ENCODE data around the genes SMARCD3 and WDR86.

- PRO-cap = no peak
These were observed 9.9 kb upstream of the GIMAP5 start for GRCh38 chr7:150727244-150727807.

DNA sequence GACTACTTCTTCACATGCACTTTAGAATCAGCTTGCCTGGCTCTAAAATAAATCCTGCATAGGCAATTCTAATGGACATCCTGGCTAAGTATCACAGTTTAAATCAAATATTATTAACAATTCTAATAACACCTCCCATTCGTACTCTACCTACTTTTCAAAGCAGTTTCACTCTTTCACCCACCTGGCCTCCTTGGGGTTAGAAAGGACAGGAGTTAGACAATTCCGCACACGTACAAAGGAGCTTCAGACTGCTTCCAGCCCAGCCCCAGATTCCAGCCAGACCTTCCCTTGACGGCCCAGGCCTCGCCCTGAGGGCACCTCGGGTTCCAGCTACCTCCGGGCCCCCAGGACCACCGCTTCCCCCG lies 753 bp downstream of the TMEM176B start:
- PRO-cap = no peak

DNA sequence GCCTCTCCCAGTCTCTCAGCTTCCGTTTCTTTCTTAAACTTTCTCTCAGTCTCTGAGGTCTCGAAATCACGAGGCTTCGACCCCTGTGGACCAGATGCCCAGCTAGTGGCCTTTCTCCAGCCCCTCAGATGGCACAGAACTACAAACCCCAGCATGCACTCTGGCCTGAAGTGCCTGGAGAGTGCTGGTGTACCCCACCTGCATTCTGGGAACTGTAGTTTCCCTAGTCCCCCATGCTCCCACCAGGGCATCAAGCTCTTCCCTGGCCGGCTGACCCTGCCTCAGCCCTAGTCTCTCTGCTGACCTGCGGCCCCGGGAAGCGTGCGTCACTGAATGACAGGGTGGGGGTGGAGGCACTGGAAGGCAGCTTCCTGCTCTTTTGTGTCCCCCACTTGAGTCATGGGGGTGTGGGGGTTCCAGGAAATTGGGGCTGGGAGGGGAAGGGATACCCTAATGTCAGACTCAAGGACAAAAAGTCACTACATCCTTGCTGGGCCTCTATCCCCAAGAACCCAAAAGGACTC lies 2.0 kb downstream of the NOS3 start:
- PRO-cap = unidirectional peak, minus-strand start at position 131 of the sequence; unidirectional peak, minus-strand start at position 298 of the sequence

DNA sequence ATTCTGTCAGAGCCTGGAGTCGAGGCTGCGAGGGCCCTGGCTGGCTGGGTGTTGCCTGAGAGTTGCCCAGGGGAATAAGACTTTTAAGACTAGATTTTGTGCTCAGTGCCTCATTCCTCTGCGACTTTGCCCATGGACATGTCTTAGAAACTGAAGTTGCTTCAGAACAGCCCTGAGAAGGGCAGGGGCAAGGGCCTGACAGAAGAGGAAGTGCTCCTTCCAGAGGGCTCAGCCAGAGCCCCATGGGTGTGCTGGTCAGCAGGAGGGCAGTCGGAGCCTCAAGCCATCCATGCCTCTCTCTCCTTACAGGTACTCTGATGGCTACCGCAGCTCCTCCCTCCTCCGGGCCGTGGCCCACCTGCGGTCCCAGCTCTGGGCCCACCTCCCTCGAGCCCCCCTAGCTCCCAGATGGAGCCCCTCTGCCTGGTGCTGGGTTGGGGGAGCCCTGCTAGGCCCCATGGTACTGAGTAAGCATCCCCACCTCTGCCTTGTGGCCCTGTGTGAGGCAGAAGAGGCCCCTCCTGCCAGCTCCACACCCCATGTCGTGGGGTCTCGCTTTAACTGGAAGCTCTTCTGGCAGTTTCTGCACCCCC lies 5.1 kb downstream of the ABCB8 start:
- PRO-cap = no peak

DNA sequence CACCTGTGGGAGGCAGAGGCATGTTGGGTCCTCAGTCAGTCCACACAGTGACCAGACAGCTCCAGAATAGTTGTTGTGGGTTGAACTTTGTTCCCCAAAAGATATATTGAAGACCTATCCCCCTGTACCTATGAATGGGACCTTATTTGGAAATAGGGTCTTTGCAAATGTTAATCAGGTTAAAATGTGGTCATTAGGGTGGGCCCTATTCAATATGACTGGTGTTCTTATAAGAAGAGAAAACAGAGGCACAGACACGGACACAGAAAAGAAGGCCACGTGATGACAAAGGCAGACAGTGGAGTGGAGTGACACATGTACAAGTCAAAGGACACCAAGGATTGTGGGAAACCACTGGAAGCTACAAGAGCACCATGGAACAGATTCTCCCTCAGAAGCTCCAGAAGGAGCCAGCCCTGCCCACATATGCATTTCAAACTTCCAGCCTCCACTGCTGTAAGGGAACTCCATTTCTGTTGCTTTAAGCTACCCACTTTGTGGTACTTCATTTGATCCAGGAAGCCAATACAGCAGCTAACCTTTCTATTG lies 9.3 kb upstream of the GBX1 start:
- PRO-cap = no peak

DNA sequence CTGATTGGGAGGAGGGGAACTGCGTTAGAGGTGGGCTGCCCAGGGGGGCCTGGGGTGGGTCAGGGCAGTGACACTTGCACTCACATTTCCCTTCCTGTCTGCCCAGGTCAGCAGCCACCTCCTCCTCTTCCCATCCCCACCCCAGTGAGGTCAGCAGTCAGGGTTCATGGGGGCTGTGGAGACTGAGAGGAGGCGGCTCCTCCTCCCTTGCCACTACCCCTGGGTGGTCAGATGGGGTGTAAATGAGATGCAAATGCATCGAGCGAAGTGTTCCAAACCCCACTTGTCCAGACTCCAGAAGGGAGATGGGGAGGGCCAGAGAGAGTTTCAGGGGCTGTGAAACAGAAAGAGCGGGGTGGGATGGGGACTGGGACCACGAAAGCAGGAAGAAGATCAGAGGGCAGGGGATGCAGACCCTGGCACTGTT lies 2.0 kb downstream of the SMARCD3 start:
- PRO-cap = no peak

- PRO-cap = bidirectional peak, plus-strand start at chr7:151248838, minus-strand start at chr7:151248780
These were observed at the start of gene SMARCD3 for GRCh38 chr7:151248494-151249014. Gene SMARCD3 (minus strand): TSS chr7:151248694.

GRCh38 chr7:151377543-151378061 lies 32.2 kb downstream of the WDR86 start:
- PRO-cap = unidirectional peak, plus-strand start at chr7:151377759

- PRO-cap = no peak
These were observed at the start of gene WDR86 for GRCh38 chr7:151409516-151410632. Gene WDR86 (minus strand): TSS chr7:151410038.

DNA sequence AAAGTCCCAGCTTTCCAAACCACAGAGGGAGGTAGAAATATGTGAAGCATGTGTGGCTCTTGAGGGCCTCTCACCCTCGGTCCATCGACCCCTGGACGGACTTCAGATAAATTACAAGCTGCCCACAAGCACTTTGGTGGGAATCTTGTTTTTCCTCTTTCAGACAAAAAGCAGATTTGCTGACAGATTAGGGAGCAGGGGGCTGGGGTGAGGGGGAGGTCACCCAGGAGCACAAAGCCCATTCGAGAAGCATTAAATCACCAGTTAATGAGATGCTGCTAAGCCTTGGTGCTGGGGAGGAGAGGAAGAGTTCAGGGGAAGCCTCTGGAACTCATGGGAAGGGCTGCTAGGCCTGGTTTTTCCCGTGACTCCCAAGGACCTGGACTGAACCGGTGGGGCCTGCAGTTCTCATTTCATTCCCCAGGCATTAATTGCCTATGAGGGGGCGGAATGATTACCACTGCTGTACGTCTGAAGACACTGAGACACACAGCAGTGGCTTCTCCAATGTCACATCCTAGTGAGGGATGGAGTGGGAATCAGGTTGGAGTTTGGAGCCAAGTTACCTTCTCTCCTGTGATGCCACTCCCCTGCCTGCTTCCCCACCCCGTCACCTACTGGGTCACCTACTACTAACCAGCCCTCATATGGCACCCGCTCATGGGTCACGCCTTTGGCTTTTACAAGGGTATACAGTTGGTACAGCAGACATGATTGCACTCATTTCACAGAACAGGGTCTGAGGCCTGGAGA lies 11.1 kb downstream of the CRYGN start:
- PRO-cap = no peak

GRCh38 chr7:151520731-151521100 lies 1.0 kb upstream of the RHEB start:
- PRO-cap = no peak

DNA sequence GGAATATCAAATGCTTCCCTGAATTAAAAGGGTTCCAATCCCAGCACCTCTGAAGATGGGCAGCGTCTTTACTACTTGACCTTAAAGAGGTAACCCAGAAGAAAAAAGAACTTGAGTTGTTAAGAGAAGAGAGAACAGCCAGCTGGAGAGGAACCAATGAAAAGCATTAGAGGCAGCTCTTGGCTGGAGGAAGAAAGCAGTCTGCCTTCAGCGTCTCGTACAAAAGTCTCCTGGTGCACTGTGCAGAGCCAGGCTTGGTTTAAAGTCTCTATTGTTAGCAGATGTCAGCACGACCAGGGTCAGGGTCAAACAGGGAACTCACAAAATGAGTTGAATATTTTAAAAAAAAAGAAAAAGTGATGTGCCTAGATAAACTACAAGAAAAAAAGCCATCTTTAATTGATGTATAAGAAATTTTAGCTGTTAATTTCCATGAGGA lies 18.5 kb upstream of the RHEB start:
- PRO-cap = no peak

DNA sequence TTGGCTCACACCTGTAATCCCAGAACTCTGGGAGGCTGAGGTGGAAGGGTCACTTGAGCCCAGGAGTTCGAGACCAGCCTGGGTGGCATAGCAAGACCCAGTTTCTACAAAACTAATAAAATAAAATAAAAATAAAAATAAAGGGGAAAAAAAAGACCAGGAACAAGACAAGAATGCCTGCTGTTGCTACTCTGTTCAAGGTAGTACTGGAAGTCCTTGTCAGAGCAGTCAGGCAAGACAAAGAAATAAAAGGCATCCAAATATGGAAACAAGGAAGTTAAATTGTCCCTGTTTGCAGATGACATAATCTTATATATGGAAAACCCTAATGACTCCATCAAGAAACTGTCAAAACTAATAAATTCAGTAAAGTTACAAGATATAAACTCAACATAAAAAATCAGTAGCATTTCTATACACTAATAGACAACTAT lies 76.2 kb upstream of the RHEB start:
- PRO-cap = no peak

- PRO-cap = bidirectional peak, plus-strand start at chr7:151600130, minus-strand start at chr7:151599976
These were observed 80.2 kb upstream of the RHEB start for GRCh38 chr7:151599788-151600489.

DNA sequence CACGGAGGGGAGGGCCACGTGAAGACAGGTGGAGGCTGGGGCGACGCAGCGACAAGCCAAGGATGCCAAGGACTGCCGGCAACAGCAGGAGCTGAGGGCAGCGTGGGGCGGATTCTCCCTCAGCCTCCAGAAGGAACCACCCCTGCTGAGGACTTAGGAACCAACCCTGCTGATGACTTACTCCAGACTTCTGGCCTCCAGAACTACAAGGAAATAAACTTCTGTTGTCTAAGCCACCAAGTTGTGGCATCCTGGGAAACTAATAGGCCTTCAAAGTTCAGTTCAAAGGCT lies 88.3 kb upstream of the RHEB start:
- PRO-cap = no peak

DNA sequence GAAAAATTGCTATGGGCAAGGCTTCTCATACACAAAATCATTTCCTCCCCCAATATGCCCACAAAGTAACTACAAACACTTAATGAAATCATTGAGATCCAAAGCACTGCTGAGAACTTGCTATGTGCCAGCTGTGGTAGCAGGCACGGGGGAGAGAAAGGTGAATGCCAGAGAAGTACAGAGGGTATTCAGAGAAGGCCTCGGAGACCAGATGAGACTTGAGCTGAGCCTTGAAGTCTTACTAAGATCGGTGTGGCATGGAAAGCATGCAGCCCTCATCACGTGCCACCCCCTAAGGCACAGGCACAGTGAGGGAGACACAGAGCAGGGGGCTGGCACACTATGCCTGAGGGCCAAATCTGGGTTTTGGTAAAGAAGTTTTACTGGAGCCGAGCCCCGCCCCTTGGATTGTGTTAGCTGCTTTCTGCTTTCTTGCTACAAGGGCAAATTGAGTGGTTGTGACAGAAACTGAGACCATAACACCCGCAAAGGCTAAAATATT lies 109.1 kb upstream of the RHEB start:
- PRO-cap = no peak

DNA sequence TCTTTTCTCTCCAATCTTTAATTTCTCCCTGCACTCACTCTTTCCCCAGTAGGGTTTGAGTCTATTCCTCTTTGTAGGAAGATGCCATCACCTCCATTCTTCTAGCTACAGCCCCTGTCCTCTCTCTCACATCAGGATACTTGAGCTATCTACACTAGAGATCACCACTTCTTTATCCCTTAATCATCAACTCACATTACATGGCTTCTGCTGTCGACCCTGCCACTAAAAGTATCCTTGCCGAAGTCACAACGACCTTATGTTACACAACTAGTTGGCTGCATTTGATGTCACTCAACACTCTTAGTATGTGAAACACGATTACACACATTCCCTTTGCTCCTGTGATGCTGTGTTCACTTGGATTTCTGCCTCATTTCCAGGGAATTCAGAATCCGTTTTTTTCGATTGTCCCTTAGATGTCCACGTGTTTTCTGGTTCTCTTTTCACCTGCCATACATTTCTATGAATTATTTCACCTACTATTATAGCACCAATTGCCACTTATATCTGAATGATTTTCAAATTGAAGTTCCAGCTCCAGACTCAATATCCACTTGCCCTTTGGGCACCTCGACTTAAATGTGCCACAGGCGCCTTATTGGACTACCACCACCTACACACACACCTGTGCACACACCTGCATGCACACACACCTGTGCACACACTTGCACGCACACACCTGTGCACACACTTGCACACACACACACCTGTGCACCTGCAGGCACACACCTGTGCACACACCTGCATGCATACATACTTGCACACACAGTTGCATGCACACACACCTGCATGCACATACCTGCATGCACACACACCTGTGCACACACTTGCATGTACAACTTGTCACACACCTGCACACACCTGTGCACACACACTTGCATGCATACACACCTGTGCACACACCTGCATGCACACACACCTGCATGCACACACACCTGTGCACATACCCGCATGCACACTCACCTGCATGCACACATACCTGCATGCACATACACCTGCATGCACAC lies 149.7 kb upstream of the RHEB start:
- PRO-cap = no peak

- PRO-cap = no peak
These were observed 168.0 kb upstream of the RHEB start for GRCh38 chr7:151687412-151688439.

DNA sequence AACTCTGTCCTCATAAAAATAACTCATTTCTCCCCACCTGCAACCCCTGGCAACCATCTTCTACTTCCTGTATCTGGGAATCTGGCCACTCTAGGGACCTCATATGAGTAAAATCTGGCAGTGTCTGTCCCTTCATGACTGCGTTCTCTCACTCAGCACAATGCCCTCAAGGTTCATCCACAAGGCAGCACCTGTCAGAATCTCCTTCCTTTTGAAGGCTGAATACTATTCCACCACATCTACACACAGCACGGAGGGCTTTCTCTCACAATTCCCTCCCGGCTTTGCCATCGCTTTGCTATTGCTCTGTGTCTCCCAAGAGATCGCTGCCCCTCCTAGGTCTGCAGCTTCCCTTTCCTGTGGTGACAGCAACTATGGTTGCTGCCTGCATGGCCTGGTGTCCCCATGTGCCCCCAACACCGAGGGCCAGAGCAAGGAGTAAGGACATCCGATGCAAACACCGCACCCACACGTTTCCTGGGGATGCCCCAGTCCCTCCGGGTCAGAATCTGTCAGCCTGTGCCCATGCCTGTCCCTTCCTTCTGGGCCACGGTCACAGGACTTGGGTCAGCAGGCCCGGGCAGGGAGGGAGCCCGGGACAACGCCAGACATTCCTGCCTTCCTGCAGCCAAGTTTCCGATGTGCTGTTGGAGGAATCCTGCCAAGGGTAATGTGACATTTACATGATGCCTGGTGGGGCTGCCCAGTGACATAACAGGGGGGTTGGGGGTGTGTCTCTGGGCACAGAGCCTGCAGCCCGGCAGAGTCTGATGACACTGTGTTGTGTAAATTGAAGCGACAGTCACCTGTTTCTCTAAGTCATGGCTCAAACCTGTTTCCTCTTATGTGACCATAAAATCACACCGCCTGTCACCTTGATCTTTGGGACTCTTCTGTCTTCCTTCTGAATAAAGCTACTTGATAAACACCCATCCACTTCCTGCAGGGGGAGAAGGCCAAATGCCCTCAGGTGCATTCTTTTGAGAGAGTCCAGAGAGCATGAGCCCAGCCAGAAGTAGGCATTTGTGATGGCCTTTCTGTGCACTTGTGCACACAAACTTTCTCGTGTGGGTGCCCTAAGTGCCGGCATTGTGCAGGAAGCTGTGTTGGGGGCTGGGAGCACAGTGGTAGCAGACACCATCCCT lies 175.1 kb upstream of the RHEB start:
- PRO-cap = no peak

DNA sequence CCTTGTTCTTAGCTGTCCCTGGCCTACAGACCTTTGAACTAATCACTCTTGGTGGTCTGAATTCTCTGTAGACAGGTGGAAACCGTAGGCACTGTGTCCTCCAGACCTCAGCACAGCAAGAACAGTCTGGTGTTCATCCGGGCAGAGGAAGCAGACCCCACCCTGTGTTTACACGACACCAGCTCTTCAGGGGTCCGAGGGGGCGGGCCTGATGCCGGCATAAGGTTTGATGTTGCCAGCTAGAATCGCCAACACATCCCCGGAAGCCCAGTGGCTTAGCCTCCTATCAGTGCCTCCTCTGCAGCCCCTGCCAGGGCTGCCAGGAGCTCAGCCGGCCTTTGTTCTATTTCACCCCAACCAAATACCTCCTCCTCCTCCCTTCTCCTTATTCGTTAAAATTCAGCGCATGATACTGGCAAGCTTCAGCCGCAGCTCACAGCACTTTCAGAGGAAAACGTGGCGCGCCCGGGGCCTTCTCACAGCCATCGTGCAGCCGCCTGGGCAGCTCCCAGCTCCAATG lies 176.2 kb upstream of the RHEB start:
- PRO-cap = no peak